Colonic mucosa (tissue), 1 donor: ENCODE data around the gene TMEM175.

GRCh38 chr4:242097-242723 is 63.1 kb downstream of the ZNF732 start:
- PRO-cap: no peak

DNA sequence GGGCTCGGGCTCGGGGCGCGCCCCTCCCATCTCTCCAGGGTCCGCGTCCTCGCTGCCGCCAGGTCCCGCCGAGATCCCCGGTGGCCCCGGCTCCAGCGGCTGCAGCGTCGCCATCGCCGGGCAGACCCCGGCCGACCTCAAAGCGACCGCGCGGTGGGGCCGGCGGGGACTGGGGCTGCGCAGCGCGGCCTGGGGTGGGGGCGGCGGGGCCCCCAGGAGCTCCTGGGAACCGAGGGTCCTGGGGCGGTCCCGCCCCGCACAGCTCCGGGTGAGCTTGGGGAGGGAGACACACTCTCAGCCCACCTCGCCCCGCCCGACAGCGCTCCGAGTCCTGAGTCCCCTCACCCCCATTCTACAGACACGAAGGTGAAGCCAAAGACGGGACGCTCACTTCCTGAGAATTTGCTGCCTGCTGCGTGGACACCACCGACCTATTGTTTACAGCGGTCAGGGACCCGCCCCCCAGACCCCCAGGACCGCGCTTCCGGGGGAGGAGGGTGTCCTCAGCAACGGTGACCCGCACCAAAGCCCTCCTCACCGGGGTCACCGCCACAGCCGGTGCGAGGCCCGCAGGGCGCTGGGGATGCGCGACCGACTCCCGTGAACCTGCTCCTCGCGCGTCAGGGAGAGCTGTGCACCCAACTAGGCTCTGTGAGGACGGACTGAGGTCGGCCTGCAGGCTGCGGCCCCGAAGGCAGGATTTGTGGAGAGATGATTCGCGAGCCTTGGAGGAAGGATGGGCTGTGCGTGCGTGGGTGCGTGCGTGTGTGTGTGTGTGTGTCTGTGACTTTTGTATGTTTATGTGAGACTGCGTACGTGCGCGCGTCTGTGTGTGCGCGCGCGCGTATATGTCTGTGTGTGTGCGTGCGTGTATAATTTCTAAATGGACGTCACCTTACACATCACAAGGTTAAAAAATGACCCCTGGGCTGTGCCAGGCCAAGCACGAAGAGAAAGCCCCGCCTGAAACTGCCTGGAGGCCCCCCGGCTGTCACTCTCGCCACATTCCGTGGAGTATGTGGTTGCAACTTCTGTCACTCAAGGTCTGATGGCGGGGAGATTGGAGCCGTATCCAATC is 614 bp upstream of the ZNF141 start:
- PRO-cap: unidirectional peak, minus-strand start at position 440 of the sequence; unidirectional peak, minus-strand start at position 703 of the sequence; bidirectional peak, plus-strand start outside the sequence, minus-strand start at position 850 of the sequence

DNA sequence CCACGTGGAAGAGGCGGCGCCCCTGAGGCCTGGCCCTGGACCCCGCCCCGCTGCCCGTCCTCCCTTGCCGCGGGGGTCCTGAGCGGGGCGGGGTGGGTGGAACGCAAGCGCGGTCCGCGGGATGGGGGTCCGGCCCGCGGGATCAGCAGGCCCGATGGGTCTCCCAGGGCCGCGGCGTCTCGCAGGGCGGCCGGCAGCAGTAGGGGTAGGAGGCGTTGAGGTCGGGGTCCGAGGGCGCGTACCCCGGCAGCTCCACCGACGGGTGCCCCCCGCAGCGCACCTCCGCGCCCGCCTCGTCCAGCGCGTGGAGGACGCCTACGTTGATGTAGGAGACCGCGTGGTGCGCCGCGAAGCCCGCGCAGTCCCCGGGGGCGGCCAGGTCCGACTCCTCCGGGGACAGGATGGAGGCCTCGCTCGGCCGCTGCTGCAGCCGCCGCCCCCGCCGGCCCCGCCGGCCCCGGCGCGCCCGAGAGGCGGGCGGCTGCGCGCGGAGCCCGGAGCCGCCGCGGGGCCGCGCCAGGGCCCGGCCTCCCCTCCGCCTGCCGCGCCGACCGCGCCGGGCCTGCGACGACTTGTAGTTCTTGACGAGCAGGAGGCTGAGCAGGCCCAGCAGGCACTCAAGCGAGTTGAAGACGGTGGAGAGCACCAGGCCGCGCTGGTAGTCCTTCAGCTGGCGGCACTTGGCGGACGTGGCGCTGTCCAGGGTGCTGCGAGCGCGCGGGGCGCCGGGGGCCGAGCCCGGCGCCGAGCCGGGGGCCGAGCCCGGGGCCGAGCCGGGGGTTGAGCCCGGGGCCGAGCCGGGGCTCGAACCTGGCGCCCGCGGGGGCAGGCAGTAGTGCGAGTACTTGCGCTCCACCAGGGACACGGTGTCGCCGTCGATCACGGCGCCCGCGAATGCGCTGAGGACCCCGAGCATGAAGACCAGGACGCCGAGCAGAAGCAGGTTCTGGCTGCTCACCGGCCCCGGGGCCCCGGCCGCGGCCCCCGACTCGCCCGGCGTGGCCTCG is 1.0 kb downstream of the TMEM271 start:
- PRO-cap: no peak

DNA sequence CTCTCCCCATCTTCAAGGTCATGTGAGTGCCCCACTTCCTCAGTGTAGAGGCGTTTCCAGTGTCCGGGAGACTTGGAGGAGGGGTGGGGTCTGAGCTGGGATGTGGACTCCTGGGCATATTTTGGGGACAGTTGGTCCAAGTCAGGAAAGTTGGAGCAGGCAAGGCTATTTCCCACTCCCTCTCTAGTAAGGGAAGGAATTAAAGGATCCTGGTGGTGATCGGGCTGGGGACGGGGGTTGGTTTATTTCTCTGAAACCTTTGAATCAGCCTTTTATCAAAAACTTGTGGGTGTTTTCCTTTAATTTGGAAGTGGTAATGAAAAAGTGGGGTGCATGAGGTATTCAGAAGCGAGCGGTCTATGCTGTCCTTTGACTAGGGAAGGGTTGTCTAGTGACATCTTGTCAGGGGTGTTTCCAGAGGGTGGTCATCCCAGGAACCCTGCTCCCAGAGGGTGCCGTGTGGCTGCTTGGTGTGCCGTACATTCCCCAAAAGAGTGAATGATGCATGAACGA is 3.1 kb downstream of the PCGF3 start:
- PRO-cap: no peak

GRCh38 chr4:726576-727399 is 21.2 kb downstream of the PCGF3 start:
- PRO-cap: no peak

GRCh38 chr4:755033-755708 is 49.5 kb downstream of the PCGF3 start:
- PRO-cap: no peak

DNA sequence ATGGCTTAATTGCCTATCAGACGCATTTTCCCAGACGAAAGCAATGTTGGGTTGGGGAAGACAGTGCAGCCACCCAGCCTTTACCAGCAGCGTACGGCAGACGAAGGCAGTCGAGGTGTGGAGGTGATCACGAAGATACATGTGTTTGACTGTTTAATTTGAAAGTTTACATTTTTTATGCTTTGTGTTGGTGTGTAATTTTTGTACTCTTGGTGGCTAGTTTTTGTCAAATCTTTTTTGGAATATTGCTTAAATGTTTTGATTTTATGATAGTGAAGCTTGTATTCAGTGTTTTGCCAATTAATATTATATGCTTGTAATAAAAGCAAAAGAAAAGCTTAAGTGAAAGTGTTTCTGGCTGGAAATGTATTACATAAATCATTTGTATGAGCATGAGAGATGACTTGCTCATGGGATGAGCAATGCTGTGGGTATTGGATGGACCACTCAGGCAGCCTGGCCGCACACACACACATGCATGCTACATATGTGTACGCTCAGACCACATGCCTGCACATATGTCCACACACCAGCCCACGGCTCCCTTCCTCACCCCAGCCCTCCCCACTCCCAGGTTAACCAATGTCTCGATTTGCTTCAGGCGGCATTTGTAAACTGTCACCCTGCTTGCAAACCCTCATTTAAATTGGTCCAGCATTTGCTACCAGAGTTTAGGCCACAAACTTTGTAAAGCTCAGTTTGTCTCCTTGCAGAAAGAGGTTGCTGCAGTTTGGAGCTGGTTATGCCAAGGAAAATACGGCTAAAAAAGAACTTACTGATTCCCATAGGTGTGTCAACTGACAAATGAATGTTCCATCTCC is 56.0 kb downstream of the CPLX1 start:
- PRO-cap: no peak

- PRO-cap: bidirectional peak, plus-strand start at chr4:787118, minus-strand start at chr4:787008
Observed at GRCh38 chr4:786229-787427, 39.3 kb downstream of the CPLX1 start.

DNA sequence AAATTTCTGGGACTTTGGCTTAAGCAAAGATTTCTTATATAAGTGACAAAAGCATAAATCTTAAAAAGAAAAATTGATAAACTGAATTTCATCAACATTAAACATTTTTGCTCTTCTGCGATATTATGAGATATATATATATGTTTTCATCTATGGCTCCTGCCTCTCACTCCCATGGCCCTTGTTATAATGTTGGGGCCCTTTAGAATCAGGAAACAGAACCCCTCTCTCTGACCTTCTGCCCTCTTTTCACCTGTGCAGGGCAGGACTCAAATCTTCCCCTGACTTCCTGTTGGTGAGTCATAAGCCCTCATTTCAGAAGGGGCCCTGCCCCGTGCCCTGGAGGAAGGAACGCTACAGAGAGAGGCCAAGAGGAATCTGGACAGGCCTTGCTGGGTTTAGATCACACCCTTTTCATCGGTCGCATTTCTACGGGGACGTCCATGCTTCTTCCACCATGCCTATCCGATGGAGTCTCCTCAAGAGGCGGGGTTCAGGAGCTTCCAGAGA is 27.0 kb downstream of the CPLX1 start:
- PRO-cap: unidirectional peak, plus-strand start at position 318 of the sequence

- PRO-cap: no peak
Observed at GRCh38 chr4:830535-830997, 4.6 kb upstream of the CPLX1 start.

- PRO-cap: no peak
Observed at GRCh38 chr4:836651-837232, 10.8 kb upstream of the CPLX1 start.

GRCh38 chr4:890749-891087 is 41.4 kb downstream of the GAK start:
- PRO-cap: no peak

DNA sequence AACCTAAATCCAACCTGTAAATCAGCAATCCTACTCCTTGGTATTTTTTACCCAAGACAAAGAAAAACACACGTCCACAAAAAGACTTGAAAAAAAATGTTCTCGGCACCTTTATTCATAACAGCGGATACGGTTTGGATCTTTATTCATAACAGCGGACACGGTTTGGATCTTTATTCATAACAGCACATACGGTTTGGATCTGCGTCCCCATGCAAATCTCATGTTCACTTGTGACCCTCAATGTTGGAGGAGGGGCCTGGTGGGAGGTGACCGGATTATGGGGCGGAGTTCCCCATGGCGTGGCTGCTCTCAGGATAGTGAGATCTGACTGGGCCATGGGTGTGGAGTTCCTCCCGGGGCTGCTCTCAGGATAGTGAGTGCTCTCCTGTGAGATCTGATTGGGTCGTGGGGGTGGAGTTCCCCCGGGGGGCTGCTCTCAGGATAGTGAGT is 7.7 kb downstream of the GAK start:
- PRO-cap: no peak

DNA sequence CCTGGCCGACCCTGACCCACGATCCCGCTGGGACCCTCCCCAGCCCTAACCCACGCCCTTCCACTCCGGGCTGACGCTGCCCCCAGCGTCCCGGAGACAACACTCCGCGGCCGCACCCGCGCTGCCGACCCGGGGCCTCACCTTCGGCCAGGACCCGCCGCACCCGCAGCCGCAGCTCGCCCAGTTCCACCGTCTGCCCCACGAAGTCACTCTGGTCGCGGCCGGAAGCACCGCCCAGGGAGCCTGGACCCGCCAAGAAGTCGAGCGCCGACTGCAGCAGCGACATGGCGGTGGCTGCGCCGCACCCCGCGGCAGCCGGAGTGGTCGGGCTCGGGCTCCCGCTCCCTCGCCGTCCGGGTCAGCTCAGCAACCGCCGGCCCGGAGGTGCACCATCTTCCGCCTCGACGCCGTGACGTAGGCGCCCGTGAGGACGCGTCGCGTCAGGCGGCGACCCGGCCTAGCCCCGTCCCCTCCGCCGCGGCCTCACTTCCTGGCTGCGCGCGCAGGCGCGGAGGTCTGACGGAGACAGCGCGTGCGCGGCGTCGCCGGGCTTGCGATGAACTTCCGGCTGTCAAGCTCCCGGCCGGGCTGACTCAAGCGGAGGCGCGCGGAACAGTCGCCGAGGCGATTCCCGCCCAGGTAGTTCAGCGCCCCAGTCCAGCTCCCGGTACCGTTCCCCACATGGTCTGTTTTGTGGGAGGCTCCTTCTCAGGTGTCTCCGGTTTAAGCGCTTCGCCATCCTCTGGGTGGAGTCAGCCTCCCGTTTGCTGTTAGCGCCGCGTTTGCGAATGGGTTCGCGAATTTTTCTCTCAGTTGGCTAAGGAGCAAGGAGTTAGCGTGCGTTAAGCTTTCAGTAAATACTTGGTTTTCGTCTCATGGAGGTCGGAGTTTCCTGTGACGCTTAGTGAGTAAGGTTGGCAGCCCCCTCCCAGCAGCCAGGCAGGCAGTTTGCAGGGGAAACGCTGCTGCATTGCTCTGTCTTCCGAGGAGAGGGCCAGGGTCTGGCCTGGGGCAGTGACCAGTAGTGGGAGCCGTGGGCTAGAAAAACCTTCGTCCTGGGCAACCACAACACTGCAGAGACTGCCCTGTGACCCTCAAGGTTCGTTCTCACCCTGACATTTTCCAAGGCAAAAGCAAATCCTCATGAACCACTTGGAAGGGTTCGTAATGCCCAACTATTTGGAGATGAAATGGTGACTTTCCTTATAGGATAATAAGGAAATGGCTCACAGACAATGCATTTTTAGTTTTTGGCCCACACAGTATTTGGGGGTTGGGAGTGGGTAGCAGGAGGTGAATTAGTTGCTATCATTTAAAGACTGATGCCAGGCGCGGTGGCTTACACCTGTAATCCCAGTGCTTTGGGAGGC is at the start of gene TMEM175:
Gene TMEM175, plus strand, starts transcription at position 559 of the 1,370 bp plus-strand sequence.
- PRO-cap: bidirectional peak, plus-strand start at position 574 of the sequence, minus-strand start at position 416 of the sequence

DNA sequence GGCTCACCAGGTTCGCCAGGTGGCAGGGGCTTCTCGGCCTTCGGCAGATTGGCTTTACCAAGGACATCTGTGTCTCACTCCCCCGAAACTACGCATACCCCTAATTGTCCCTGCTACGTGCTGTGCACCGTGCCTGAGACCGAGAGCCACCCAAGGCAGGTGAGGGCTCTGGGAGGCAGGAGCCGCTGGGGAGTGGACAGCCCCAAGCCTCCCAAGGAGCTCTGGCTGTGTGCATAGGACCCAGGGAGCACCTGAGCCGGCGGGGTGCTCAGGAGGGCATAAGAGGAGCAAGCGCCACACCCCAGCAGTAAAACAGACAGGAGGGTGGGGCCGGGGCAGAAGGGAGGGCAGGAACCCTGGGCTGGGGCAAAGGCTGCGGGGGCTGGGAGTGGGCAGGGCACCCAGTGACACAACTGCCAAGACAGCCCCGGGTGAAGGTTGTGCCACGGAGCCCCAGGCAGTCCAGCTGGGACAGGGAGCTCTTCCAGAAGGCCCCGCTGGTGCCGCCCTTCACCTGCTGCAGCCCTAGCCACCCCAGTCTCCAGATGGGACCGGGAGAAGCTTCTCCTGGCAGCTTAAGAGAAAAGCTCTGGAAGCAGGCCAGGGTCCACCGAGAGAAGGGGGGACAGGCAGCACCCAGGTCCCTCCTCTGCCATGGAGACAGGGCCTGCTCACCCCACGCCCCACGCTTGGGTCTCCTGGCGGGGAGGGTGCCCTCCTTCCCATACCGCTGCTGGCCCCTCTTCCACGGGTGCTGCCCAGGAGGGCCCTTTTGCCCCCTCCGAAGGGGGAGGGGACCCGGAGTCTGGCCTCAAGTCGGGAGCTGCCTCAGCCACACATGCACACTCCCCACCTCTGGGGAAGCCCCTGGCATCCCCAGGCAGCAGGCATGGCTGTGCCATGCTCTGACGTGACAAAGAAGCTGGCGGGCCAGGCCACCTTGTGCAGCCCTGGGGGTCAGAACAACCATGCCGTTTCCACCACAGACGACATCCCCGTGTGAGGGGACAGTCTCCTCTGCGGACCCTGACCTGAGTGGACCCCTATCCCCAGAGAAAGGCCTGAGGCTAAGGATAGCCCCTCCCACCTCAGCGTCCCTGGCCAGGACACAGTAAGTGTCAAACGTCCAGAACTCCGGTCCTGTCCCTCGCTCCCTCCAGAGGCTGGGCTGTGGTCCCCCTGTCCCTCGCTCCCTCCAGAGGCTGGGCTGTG is 1.6 kb downstream of the DGKQ start:
- PRO-cap: bidirectional peak, plus-strand start at position 460 of the sequence, minus-strand start at position 253 of the sequence; unidirectional peak, plus-strand start at position 1,121 of the sequence; unidirectional peak, plus-strand start at position 1,129 of the sequence

GRCh38 chr4:1001040-1001589 is 7.9 kb upstream of the SLC26A1 start:
- PRO-cap: no peak

DNA sequence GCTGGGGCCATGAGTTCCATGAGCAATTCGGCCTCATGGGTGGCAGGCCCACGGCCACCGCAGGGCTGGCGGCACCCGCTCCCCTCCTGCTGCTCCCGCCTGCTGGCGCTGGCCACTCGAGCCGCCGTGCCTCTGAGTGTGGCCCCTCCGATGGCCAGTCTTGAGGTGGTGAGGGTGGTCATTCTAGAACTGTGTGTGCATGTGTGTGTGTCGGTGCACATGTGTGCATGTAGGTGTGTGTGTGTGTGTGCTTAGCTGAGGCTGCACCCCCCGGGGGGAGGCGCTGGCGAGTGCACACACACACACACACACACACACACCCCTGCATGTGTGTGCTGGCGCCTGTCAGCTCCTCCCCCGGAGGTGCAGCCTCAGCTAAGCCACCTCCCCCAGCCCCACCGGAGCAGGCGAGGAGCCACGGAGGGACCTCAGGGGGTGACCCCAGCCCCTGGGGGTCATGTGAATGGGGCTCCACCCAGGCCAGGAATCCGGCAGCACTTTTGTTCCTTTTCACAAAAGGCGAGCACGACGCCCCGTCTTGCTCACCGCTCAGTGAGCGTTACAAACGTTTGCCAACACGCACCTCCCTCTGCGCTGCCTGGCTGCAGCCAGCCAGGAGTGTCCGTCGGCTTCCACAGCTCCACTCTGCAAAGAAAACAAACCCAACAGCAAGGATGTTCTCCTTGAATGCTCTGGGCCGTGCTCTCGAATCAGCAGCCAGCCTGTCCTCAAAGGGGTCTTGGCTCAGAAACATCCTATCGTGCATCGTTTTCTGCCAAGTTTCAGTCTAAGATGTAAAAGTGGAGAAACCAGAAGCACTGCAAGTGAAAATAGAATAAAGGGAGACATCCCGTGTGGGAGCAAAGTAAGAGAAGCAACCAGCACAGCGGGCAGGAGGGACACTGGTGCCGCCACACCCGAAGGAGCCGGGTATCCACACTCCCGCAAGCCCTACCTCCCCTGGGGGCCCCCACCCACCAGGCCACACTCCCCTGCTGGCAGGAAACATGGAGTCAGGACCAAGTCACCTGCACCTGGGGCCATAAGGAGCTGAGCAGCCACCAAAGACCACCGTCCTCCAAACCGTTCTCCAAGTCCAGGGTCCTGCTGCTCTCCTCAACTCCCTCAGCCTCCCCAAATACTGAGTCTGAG is 30.1 kb downstream of the FGFRL1 start:
- PRO-cap: no peak

- PRO-cap: no peak
Observed at GRCh38 chr4:1105789-1106065, 7.6 kb downstream of the RNF212 start.

GRCh38 chr4:1154043-1155370 is 17.9 kb downstream of the SPON2 start:
- PRO-cap: no peak

- PRO-cap: bidirectional peak, plus-strand start at chr4:1173573, minus-strand start at chr4:1173471
Observed at GRCh38 chr4:1173240-1173900, 987 bp upstream of the SPON2 start.